Sternocleidomastoid (tissue), 1 donor: ENCODE data around the gene DBNDD1.

- PRO-cap: no peak
These were observed 5.9 kb upstream of the MC1R start for GRCh38 chr16:89912692-89913189.

DNA sequence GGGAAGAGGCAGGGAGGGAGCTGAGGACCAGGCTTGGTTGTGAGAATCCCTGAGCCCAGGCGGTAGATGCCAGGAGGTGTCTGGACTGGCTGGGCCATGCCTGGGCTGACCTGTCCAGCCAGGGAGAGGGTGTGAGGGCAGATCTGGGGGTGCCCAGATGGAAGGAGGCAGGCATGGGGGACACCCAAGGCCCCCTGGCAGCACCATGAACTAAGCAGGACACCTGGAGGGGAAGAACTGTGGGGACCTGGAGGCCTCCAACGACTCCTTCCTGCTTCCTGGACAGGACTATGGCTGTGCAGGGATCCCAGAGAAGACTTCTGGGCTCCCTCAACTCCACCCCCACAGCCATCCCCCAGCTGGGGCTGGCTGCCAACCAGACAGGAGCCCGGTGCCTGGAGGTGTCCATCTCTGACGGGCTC is 318 bp downstream of the MC1R start:
- PRO-cap: no peak

DNA sequence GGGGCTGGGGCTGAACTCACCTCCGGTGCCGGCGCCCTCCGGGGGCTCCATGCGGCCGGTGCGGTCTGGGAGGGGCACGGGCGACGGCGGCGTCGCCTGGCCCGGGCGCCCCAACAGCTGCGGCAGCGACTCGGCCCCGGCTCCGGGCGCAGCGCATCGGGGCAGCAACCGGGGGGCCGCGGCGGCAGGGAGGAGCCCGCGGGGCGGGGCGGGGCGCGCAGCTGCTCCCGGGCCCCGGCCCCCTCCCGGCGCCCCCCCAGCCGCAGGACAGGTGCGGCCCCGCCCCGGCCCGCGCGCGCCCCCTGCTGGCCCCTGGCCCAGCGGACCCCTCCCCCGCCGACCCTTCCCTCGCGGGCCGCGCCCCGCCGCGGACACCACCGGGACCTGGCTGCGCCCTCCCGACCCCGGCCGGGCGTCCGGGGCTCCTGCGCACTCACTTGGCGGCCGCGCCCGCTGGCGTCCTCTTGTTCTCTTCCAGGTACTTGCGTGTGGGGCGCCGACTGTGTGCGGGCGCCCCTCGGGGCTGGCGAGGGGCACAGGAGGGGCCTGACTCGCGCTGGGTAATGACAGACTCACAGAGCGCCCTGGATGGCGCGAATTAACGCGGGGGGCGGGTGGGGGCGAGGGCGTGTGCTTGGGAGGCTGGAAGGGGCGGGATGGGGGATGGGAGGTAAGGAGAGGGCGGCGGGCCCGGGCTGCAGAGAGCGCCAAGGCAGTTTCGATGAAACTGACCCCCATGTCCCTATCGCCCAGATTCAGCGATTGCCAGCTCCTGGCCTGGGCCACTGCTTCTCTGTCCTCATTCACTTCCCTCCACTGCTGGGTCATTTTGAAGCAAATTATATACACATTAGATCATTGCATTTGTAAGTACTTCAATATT is at the start of gene DBNDD1:
Gene DBNDD1, minus strand, starts transcription at position 166 of the 883 bp plus-strand sequence.
- PRO-cap: bidirectional peak, plus-strand start at position 673 of the sequence, minus-strand start at position 474 of the sequence; unidirectional peak, minus-strand start at position 818 of the sequence

DNA sequence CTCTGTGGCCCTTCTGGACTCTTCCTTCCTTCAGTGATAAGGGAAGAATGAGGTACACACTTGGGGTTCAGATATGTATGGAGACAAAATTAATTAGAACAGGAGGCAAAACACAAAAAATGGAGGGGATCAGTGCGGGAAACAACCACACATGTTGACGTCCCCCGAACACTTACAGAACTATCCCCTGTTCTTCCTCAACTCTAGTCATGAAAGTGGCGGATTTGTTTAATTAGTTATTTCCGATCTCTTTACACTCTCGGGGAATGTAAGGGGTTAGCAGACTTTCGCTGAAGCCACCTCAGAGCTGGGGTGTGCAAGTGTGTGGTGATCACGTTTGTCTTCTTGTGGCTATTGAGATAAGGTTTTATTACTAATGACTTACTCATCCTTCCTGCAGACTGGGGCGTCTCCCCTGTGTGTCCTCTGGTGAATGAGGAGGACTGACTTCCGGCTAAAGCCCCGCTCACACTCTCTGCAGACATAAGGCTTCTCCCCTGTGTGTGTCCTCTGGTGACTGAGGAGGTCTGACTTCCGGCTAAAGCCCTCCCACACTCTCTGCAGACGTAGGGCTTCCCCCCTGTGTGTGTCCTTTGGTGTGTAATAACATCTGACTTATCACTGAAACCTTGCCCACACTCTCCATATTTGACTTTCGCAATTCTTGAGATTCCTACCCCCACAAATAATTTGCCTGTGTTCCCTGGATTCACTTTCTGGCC is 19.5 kb downstream of the PRDM7 start:
- PRO-cap: no peak

- PRO-cap: no peak
These were observed 1.3 kb upstream of the PRDM7 start for GRCh38 chr16:90078207-90079007.

DNA sequence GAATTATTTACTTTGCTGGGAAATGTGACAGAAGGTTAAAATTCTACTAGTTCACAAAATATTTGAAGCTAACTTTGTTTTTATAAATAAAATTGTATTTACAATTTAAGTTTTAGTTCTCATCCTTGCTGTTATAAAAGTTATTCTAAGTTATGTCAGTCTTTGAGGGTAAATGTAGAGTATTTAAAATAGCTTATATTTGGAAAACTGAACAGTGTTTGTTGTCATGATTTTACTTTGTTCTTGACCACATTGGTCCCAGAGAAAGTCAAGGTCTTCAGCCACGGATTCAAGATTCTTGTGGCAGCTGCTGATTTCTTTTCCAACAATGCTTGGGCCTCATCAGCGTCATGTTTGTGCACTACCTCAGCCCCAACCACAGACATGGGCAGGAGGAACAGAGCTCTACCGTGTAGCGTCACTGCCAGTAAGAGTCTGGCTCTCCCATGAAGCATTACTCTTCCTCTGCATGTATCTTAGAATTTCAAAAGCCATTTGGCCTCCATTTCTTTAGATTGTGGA is 23.0 kb upstream of the PRDM7 start:
- PRO-cap: unidirectional peak, minus-strand start at position 330 of the sequence

GRCh38 chr16:90168375-90168720 is 91.2 kb upstream of the PRDM7 start:
- PRO-cap: no peak